Hair follicular keratinocyte (primary cell): Measurements from ENCODE around the gene DEK.

DNA sequence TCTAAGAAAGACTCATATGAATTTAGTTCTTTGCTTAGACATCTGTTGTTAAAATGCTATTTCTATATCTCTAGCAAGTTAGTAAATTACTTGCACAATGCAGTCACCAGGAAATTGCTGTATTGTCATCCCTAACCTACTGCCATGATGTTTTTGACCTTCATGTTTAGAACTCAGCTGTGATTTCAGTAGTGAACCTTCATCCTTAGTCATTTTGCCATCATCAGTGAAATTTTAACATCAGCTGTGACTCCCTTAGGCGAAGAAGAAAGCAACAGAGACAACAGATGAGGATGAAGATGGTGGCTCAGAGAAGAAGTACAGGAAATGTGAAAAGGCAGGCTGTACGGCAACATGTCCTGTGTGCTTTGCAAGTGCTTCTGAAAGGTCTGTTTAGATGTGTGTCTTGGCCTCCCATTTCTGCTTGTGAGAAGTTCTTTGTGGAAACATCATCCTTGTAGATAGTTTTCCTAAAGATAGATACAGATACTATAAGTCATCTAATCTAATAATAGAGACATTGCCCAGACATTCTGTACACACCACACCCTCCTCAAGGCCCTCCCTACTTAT is 5.9 kb downstream of the KDM1B start:
- RAMPAGE, long total RNA: no peak

GRCh38 chr6:18260158-18260770 is 4.1 kb downstream of the DEK start:
- RAMPAGE, long total RNA: no peak

DNA sequence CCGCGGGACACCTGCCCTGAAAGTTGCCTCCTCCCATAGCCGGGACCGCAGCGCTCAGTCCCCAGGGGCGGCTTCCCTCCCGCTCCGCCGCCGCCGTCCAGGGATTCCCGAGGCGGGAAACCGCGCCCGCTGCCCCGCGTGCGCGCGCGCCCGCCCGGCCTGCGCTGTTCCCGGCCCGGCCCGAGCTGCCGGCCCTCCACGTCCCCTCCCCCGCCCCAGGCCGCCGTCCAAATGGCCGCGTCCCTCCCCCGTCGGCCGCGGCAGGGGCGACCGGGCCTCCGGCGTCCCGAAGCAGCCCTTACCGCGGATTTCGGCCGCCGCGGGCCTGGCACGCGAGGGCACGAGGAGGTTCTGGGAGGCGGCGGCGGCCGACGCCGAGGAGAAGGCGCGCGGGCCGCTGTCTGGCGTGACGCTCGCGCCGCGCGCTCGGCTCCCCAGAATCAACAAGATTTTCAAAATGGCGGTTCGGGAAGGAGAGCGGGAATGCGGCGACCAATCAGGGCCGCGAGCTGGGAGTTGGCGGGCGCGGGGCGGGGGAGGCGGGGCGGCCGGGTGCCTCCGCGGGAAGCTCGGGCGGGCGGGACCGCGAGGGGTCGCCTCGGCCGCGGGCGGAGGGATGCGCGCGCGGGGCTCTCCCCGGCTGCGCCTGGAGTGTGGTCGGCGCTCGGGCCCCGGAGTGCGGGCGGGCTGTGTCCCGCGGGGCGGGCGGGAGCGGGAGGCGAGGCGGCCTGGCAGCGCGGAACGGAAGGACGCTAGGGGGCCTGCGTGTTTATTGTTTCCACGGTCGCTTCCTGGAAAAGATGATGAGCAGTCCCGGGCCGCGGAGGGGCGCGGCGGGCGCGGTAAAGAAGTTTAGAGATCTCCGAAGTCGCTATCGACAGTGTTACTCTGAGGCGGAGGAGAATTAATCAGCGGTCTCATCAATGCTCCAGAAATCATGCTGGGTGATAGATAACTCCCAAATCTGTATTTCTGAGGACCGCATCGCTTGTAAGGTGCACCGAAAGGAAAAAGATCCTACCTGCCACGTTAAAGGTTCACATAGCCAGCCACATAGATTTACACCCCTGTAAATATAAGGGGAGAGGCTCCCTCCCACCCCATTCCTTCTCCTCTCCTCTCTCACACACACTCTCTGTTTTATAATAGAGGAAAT is at the start of gene DEK:
Gene DEK, minus strand, starts transcription at position 448 of the 1,156 bp plus-strand sequence.
- RAMPAGE, long total RNA: no peak

DNA sequence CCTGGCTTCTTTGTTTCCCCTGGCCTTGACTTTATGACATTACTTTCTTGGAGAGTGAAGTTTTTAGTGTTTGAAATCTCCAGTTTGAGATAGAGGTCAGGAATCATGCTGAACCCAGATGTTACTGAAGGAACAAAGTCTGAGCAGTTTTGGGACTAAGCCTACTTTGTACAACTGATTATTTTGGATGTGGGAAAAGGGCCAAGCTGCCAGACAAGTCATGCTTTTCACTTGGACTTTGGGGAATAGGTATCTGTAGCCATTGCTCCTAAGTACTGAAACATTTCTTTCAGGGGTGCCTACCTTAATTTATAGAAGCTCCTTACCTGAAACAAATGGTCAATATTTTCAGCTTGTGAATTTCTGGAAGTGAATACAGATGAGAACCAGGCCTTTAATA is 2.4 kb downstream of the RNF144B start:
- RAMPAGE, long total RNA: no peak

GRCh38 chr6:18466906-18467601 is 79.9 kb downstream of the RNF144B start:
- RAMPAGE, long total RNA: no peak

DNA sequence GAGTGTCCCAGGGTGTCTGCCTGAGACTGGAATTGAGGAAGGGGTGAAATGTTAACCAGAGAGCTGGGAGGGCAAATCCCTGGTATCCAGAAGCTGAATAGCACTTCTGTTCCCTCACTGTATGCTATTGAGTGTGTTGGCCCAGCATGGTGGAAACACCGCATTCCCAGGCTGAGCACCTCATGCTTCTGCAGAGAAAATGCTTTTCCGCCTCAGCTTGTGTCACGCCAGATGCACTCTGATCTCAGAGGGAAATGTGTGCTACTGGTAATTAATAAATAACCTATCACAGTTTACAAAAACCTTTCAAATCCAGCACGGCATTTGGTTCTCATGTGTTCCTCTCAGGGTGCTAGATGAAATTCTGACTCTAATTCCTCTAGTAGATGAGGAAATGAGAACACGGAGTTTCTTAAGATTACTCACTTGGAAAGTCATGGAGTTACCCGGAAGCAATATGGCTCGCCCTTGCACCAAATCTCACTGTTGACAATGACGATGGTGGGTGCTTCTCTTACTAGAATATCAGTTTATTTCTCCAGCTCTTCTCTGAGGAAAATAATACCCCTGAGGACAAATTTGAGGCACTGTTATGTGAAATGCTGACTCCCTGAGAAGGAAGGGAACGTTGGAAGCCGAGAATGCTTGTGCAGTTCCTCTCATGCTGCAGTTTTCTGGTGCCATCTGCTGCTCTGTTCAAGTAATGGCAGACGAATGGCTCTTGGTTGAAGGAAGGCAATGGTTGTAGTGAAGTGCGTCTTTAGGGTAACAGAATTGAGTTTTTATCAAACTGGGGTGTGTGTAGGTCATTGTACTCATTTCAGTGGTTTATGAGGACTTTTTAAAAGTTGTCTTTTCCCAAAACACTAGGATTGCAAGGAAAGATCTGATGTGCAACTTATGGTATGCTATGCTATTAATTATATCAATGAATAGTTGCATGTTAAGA is 116.6 kb downstream of the RNF144B start:
- RAMPAGE, long total RNA: no peak

GRCh38 chr6:20212828-20213110 is 500 bp upstream of the MBOAT1 start:
- RAMPAGE, long total RNA: no peak

DNA sequence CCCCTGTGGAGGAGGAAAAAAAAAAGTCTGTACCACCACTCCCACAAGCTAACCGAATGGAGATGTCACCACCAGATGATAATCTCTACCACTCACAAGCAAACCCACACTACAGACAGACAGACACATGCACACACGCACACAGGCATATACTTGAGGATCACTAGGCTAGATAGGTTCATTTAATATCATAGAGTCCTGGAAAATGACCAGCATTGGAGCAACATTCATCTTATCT is 1.2 kb upstream of the MBOAT1 start:
- RAMPAGE, long total RNA: no peak

- RAMPAGE, long total RNA: no peak
Observed at GRCh38 chr6:20404218-20404437, 2.4 kb downstream of the E2F3 start.

- RAMPAGE, long total RNA: no peak
Observed at GRCh38 chr6:21538454-21538734, 55.2 kb upstream of the SOX4 start.

- RAMPAGE, long total RNA: no peak
Observed at GRCh38 chr6:21570242-21570722, 23.3 kb upstream of the SOX4 start.

DNA sequence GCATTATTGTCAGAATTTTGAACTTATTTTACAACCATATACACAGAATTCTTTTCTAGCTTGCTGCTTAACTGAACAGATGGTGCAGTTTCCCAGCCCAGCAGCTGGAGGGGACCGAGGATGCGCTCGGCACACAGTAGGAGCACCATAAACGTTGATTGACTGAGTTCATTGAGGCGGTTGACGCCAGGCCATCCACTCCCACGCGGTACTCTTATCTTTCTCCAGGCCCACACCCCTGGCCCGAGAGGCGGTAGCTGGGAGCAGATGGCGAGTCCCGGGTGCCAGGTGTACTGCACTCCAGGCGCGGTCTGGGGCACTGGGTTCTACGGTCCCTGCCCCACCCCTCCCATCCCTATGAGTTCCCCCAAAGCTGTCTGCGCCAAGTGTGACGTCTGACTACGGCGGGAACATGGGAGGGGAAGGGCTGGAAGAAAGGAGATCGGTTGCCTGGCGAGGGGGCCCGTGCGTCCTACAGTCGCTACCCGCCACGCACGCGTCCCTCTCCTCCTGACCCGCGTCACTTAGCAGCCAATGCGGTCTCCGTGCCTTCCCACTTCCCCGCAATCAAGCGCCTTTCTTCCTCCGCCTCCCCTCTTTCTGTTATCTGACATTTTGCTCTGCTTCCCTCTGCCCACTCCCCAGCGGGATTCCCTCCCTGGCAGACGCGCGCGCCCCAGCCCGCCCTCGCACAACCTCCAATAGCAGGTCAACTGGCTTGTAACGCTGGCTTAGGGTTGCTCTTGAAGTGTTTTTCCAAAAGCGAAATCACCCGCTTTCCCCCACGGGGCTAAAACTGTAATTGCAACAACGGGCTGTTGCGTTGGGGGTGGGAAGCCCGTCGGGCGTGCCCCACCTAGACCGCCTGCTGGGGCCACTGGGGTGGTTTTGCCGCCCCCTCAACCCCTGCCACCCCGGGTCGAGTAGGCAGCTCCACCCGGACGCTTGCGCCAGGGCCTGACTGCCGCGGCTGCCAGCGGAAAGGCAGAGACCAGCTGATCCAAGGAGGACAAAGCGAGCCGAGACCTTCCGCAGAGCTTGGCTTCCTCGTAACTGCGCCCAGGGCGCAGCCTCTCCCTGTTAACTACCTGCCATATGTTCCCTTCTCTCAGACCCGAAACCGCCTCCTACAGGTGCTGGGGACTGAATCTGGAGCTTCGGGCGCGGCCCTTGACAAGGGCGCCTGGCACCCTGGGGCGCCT is 6.3 kb upstream of the SOX4 start:
- RAMPAGE, long total RNA: no peak

GRCh38 chr6:21589248-21589699 is 4.3 kb upstream of the SOX4 start:
- RAMPAGE, long total RNA: no peak

GRCh38 chr6:21597064-21597290 is 3.4 kb downstream of the SOX4 start:
- RAMPAGE, long total RNA: no peak

- RAMPAGE, long total RNA: no peak
Observed at GRCh38 chr6:21666168-21666674, 72.7 kb downstream of the SOX4 start.

DNA sequence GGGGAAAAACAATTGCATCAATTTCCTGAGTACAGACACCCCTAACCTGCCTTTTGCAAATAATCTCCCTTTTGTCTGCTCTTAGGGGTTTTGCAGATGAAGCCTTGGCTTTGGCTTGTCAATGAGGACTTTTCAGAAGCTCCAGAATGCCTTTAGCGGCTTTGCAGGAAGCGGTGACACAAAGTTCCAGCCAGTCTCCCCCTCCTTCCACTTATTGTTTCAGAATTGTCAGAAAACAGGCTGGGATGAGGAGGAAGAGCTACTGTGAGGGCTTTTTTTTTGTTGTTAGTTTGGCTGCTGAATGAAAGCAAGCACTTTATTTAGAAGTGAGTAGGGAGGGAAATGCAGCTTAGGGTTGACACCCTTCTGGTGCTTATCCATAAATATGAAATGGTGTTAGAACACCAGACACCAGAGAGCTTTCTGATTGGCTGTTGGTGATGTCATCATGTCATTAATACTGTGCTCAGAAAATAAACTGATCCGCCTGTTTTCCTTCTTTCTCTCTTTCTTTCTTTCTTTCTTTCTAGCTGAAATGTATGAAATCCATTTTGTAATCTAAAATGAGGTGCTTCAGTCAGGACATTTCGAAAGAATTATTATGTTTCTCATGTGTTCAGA is 251.5 kb downstream of the SOX4 start:
- RAMPAGE, long total RNA: no peak

- RAMPAGE, long total RNA: no peak
Observed at GRCh38 chr6:21855730-21856777, 262.5 kb downstream of the SOX4 start.

- RAMPAGE, long total RNA: no peak
Observed at GRCh38 chr6:21987453-21987874, 309.4 kb downstream of the PRL start.

- RAMPAGE, long total RNA: no peak
Observed at GRCh38 chr6:22043258-22044028, 253.4 kb downstream of the PRL start.

DNA sequence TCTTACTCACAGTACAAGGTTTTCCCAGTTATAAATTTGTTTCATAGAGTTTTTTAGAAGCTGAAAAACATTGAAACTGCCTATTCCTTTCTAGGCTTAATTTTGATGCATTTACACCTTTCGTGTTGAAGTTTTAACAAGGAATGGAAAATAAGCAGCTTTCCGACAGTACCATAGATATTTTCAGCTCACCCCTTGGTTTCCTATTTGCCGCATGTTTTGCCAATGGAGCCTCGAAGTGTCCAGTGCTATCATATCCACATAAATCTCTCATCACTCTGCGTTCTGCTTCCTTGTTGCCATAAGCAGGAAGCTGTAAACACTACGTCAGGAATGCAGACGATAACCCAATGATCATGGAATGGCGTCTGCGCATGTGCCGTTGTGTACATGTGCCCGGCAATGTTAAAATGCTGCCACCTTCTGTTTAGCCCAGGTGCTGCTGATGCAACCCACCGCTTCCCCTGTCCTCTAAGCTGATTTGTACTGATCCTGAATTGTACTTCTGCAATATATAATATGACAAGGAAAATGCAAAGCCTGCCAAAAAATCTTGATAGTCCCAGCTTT is 607.4 kb downstream of the HDGFL1 start:
- RAMPAGE, long total RNA: no peak